Neural cell (in vitro differentiated cells): ENCODE measurements around the genes MRPS6 and RUNX1.

- RAMPAGE, long total RNA: no peak
Observed at GRCh38 chr21:33811533-33811800, 104.1 kb downstream of the ATP5PO start.

DNA sequence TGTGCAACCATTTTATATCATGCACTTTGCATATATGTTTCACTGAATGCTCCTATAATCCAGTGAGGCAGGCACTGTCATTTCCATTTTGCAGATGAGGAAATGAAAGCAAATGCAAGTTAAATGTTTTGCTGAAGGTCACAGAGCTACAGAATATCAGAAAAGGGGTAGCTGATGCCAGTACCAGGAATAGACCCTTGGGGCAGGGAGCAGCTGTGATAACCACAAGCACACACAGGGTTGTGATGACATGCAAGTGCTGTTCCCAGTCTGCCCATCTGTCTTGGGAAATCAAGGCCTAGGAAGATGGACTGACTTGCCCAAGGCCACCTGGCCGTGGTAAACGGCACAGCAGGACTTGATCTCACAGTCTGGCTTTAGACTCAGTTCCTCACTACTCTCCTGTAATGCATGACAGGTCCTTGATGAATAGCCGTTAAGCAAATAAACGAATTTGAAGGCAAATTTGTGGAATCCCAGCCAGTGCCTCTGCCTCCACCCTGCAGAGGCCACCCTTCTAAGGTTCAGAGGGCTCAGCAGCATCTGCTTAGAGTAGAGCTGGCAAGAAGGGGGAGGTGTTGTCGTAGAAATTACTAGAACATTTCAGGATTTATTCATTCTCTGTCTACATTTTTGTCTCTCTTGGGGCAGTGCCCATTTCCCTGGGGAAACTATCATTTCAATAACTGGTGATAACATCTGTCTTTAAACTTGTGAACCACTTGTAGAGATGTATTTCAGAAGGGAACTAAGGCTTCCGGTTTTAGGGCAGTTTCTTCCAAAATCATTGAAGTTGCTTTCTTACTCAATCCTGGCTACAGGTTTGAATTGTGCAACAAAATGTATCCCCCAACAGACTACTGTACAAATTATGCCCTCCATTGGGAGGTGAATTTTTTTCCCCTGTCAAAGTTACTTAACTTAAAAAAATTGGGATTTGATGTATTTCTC, 53.1 kb upstream of the MRPS6 start:
- RAMPAGE, long total RNA: no peak

GRCh38 chr21:34072710-34073773, at the start of gene MRPS6:
Gene MRPS6 (plus strand): TSS chr21:34073578.
- RAMPAGE, long total RNA: start-site peak on the plus strand at chr21:34073509-34073668, 3,010 and 3,084 reads in 2 replicates

DNA sequence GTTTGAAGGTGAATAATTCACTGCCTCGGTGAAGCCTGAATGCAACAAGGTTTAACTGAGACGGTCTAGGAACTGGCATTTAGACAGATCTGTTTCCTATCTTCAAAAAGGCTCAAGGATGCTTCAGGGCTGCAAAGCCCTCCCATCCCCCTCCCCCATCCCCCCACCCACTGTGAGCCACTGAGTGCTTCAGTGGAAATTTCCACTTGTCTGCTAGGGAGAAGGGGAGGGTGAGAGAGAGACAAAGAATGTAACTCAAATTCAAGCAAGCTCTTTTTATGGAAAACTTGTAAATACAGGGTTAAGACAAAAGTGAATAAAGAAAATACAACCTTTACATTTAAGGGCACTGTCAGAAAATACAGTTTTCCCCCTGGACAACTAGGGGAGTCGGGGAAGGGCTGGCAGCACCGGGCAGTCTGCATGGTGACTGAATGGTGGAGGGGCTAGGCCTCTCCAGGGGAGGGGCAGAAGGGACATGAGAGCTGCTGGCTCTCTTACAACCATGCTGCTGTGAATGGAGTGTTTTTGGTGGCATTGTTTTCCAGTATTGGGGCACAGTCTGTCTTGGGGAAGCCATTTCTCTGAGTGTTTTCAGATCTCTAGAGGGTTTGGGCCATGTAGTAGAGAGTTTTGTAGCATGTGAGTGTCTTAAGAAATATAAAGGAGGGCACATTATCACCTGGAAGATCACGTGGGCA, 56.7 kb downstream of the MRPS6 start:
- RAMPAGE, long total RNA: no peak

DNA sequence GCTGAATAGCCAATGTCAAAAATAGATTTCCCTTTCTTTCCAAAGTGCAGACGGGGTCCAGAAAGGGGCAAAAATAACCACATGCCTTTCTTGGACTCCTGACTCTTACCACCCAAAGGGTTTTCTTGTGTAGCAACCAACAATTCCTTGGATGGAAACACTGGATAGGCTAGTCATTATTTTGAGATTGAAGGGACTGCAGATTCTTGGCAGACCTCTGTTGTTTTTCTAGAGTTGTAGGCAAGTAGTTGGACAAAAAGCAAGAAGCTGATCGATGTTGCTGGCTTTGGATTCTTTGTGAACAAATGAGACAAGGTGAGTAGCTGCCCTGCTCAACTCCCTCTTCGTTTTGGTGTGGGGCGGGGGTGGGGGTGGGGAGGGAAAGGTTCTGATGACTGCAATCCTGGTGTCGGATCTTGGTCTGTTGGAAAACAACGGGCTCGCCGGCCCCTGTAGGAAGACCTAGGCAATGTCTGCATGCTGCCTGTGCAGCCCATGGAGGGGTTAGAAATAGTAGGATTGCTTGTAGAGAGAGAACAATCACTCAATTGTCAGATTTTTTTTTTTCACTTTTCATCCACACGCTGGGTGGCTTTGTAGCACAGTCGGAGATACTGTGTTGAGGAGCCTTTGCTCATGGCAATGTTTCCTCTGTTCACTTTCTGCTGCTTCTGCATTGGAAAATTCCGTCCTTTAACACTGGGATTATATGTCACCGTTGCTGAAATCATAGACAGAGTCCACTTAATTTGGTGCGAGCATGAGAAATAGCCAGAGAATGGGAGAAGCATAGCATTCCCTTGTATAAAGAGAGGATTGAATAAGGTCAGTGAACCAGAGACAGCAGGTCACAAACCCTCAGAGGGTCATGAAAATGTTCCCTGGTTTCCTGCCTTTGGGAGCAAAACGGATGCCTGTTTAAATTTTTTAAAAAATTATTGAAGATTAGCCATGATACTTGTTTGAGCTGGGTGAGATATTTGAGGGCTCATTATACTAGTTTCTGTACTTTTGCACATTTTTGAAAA, 107.4 kb downstream of the MRPS6 start:
- RAMPAGE, long total RNA: no peak

- RAMPAGE, long total RNA: no peak
Observed at GRCh38 chr21:34361829-34362215, 2.0 kb upstream of the KCNE2 start.

- RAMPAGE, long total RNA: no peak
Observed at GRCh38 chr21:34521463-34522005, 9.5 kb upstream of the KCNE1 start.

DNA sequence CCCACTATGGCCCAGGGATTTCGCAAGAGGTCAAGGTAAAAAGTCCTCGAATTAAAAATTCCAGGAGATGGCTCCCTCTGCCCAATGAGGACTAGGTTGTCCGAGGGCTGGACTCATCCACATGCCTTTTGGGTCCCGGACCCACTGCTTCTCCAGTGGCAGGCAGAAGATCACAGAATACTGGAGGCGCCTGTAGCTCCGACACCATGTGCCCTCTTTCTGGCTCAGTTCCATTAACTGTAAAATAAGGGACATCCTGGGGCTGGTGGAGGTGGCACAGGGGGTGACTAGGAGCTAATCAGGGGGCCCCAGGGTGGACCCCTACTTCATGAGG, 42.8 kb downstream of the RCAN1 start:
- RAMPAGE, long total RNA: no peak

DNA sequence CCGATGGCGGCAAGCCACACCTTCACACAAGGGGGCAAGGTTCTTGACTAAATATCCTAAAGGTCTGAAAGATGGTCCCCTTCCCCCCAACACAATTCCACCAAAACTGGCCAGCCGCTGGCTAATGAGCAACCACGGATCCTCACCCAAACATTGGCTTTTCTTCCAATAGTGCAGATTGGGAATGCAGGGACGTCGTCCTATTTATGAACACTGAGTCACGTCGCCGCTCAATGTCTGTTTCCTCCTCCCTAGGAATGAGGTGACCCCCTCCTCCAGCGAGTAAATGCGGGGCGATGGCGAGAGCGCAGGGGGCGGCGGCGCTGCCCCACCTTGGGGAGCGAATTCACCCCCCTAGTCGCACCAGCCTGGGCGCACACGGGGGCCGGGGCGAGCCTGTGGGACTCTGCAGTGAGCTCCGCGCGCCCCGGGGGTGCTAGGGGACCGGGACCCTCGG, 753 bp downstream of the RCAN1 start:
- RAMPAGE, long total RNA: no peak

DNA sequence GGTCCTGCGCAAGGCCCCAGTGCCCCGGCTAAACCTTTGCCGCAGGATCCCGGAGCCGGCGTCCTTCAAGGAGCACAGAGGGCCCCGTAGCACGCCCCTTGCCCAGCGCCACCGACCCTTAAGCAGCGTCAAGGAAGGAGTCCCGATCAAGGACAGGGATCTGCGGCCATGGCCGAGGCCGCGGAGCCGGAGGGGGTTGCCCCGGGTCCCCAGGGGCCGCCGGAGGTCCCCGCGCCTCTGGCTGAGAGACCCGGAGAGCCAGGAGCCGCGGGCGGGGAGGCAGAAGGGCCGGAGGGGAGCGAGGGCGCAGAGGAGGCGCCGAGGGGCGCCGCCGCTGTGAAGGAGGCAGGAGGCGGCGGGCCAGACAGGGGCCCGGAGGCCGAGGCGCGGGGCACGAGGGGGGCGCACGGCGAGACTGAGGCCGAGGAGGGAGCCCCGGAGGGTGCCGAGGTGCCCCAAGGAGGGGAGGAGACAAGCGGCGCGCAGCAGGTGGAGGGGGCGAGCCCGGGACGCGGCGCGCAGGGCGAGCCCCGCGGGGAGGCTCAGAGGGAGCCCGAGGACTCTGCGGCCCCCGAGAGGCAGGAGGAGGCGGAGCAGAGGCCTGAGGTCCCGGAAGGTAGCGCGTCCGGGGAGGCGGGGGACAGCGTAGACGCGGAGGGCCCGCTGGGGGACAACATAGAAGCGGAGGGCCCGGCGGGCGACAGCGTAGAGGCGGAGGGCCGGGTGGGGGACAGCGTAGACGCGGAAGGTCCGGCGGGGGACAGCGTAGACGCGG, 614 bp downstream of the CLIC6 start:
- RAMPAGE, long total RNA: no peak

- RAMPAGE, long total RNA: no peak
Observed at GRCh38 chr21:34728466-34729139, 59.8 kb downstream of the CLIC6 start.

DNA sequence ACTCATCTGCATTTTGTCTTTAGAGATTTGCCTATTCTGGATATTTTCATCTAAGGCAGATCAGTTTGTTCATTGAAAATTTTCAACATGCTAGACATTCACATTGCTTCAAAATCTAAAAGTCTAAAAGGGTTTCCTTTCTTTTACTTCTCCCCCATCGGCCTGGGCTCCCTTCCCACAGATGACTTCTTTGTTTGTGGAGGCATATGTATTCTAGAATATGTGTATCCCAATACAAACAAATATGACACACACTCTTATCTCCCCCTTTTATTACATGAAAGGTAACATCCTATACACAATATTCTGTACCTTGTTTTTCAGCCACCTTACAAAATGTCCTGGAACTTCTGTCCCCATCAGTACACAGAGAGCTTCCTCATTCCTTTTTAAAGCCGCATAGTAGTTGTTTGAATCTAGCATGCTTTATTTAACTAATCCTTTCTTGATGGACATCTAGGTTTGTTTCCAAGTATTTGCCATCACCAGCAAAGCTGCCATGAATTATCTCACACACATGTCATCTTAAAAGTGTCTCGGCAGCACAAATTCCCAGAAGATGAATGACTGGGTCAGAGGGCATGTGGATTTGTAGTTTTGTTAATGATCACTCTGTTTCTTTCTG, 68.1 kb downstream of the CLIC6 start:
- RAMPAGE, long total RNA: no peak

GRCh38 chr21:35027877-35028871, 20.9 kb downstream of the RUNX1 start:
- RAMPAGE, long total RNA: no peak

- RAMPAGE, long total RNA: no peak
Observed at GRCh38 chr21:35048215-35048647, 871 bp downstream of the RUNX1 start.

DNA sequence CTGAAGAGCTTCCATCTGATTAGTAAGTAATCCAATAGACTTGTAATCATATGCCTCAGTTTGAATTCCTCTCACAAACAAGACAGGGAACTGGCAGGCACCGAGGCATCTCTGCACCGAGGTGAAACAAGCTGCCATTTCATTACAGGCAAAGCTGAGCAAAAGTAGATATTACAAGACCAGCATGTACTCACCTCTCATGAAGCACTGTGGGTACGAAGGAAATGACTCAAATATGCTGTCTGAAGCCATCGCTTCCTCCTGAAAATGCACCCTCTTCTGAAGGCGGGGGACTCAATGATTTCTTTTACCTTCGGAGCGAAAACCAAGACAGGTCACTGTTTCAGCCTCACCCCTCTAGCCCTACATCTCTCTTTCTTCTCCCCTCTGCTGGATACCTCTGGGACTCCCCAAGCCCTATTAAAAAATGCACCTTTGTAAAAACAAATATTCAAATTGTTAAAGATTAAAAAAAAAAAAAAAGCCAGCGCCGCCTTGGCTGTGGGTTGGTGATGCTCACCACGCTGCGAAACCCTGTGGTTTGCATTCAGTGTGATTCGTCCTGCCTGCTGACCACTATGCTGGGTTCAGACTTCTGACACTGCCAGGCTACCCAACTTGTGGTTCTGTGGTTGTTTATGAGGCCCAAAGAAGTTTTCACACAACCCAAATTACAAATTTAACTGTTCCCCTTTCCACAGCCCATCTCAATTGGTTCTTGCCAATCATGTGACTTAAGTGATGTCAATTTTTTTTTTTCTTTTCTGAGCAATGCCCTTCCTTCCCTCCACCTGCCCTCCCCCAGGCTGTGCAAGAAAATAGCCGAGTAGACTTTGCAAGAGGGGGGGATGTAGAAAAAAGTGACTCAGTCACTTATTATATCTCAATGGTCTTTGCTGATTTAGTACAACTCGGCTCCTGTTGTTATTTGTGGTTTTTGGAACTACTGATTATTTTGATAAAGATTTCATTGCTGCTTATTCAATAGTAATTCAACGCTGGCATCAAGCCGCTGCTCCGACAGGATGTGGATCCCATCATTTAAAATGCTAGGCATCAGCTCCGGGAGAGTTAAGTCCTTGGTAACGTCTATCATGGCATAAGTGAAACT, at the start of gene RUNX1:
Gene RUNX1, minus strand, starts transcription at position 655 of the 1,111 bp plus-strand sequence.
- RAMPAGE, long total RNA: no peak

- RAMPAGE, long total RNA: no peak
Observed at GRCh38 chr21:35172204-35172593, 123.1 kb upstream of the RUNX1 start.

- RAMPAGE, long total RNA: no peak
Observed at GRCh38 chr21:35324801-35325347, 275.8 kb upstream of the RUNX1 start.

GRCh38 chr21:35563601-35564626, 496.4 kb downstream of the SETD4 start:
- RAMPAGE, long total RNA: no peak

DNA sequence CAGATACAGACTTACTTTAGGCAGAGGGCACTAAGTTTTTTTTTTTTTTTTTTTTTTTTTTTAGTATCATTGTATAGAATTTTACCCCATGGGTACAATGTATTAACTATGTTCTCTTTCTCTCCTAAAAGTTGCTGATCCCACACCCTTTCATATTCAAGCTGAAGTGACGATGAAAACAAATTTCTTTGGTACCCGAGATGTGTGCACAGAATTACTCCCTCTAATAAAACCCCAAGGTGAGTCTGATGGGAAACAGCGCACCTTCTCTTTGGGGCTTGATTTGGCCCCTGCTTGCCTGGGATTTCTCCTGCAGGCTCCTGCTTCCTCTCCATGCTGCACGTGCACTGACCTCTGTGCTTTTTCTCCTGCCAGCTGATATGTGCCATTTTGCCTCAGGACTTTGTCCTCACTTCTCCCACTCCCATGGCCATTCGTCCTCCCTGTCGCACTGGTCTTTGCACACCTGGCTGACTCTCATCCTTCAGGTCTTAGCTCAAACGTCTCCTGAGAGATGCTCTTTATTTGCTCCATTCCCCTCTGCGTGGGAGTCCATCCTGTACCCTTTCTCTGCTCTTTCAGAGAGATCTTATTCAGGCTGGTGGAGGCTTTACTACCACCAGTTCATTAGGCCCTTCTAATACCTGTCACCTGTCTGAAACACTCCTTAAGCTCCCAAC, 1.1 kb downstream of the CBR1 start:
- RAMPAGE, long total RNA: no peak

DNA sequence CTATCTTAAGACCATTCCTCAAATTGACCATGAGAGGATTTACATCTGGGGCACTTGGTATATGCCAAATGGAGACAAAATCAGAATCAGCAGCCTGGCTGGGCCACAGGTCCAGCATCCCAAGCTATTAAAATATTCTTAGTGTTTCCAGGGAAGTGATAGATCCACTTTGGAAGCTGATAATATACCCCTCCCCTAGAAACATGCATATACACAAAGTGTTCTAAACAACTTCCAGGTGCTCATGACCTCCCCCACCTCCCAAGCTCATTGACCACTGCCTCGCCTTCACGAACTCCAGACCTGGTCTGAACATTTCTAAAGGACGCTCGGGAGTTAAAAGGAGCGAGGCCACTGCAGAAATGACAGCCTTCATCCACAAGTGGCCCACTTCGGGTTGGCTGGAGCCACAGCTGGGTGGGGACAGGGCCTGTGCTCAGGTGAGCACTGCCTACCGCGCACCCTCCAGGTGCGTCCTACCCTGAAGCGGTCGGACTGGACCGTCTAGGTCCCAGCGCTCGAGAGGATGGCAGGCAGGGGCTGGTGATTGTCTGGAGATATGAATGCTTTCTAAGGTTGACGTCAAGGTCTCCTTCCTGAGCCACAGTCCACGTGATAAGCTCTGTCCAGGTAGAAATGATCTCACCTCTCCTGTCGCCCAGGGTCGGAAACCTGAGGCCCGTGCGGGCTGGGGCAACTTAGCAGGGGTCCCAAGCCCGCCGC, 1.2 kb upstream of the DOP1B start:
- RAMPAGE, long total RNA: no peak